Subcutaneous preadipocyte (primary cell): ENCODE measurements around the genes ACSM2B, THUMPD1 and ACSM3.

- CAGE, long polyA plus RNA = no peak
These were observed 38.9 kb downstream of the IQCK start for GRCh38 chr16:19756932-19757372.

- CAGE, long polyA plus RNA = no peak
These were observed 444 bp downstream of the GPRC5B start for GRCh38 chr16:19884206-19884602.

DNA sequence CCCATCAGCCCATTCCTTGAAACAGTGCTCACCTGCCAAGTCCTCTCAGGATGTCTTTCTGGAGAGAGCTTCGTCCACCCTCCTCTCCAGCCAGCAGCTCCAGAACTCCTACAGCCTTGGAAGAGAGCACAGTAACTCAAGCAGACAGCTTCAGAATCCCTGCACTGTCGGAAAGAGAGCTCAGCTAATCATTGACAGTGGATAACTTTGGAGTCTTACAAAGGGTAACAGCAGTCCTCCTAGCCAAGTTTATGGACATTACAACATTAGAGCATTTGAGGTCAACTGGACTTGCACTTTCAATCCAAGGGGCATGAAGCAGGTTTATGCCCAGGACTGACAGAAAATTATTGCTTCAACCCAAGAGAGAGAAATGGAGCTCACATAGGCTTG, at the start of gene ACSM2B:
TSS of gene ACSM2B (minus strand) at position 193 of the 393 bp plus-strand sequence.
- CAGE, long polyA plus RNA = no peak

DNA sequence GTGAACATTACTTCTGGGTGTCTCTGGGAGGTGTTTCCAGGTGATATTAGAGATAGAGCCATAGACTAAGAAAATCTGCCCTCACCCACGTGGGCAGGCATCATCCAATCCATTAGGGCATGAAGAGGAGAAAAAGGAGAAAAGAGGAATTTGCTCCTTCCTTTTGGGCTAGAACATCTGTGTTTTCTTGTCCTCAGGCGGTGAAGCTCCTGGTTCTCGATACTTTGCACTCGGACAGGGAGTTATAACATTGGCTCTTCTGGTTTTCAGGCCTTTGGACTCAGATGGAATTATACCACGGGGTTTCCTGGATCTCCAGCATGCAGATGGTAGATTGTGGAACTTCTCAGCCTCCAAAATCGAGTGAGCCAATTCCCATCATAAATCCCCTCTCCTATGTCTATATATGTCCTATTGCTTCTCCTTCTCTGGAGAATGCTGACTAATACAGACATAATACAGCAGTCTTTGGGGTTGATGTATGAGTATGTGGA, 9.9 kb upstream of the ACSM2B start:
- CAGE, long polyA plus RNA = no peak

DNA sequence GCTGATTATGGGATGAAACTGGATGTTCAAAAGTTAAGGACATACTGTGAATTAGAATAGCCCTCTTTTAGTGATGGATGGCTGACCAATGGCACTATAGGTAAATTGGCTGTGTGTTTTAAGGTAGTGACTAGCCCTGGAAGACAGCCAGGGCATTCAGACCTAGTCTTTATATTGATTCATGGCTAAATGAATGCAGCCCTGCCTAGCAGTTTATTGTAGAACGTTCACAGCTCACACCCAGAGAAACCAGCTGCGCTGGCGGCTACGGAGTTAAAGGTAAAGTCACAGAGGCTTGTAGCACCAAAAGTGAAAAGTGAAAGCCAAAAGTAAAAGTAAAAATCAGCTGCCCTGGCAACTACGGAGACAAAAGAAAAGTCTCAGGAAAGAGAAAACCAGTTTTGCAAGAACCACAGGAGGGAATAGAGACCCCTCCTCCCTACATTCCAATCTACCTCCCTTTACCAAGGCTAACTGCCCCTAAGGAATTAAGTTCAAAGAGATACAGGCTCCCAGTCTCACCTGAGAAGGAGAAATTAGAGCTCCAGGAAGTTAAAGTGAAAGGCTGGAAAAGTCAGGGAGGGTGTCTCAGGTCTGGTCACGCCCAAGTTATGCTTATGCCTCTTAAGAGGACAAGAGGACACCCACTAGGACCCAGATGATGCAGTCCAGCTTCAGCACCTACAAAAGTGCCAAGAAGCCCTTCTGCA, 21.7 kb downstream of the ACSM1 start:
- CAGE, long polyA plus RNA = no peak

GRCh38 chr16:20741158-20742372, at the start of gene THUMPD1:
TSS of gene THUMPD1 (minus strand) at chr16:20741818.
- CAGE, long polyA plus RNA = no peak

GRCh38 chr16:20763379-20764596, at the start of gene ACSM3:
TSS of gene ACSM3 (plus strand) at chr16:20764014.
- CAGE, long polyA plus RNA = no peak

DNA sequence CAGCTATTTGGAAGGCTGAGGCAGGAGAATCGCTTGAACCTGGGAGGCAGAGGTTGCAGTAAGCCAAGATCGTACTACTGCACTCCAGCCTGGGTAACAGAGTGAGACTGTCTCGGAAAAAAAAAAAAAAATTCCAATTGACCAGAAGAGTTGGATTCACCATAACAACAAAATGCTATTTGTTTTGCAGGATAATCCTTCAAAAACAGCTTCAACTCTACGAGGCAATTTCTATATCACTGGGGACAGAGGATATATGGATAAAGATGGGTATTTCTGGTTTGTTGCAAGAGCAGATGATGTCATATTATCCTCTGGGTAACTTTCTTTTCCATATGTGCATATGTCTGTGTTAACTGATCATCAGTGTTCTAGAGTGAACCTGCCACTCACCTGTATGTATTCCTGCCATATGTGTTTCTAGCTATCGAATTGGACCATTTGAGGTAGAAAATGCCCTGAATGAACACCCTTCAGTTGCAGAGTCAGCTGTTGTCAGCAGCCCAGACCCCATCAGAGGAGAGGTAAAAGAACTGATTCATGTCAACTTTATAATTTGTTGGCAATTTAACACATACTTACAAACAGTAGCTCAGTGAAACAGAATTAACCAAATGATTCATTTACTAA, 14.3 kb downstream of the ERI2 start:
- CAGE, long polyA plus RNA = no peak

- CAGE, long polyA plus RNA = no peak
These were observed 45.2 kb downstream of the REXO5 start for GRCh38 chr16:20851322-20852067.

GRCh38 chr16:20918714-20919271, 18.2 kb downstream of the LYRM1 start:
- CAGE, long polyA plus RNA = no peak

DNA sequence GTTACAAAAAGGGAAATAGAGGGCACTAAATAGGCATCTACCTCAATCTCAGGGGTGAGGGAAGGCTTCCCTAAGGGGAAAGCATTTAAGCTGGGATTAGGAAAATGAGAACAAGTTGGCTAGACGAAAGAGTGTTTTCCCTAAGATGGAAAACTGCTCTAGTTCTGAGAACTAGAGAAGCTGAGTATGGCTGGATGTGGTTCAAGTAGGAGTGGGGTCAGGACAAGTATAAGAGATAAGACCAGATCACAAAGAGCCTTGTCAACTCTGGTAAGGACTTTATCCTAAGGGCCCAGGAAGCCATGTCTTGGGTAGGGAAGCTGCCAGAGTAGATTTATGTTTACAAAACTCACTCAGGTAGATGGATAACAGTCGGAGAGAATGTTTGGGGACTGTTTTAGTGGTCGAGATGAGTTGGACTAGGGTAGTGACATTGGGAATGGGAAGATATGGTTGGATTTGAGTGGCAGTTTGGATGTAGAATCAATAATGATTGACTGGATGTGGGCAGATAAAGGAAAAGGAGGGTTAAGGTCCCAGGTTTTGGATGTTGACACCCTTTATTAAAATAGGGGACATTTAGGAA, 1.8 kb downstream of the ANKS4B start:
- CAGE, long polyA plus RNA = no peak

GRCh38 chr16:21260893-21261498, 17.1 kb downstream of the CRYM start:
- CAGE, long polyA plus RNA = no peak

GRCh38 chr16:21600422-21600863, 1.1 kb downstream of the METTL9 start:
- CAGE, long polyA plus RNA = no peak

- CAGE, long polyA plus RNA = no peak
These were observed 33.1 kb downstream of the MOSMO start for GRCh38 chr16:22040755-22041666.

- CAGE, long polyA plus RNA = no peak
These were observed 13.4 kb upstream of the EEF2K start for GRCh38 chr16:22192727-22193103.

DNA sequence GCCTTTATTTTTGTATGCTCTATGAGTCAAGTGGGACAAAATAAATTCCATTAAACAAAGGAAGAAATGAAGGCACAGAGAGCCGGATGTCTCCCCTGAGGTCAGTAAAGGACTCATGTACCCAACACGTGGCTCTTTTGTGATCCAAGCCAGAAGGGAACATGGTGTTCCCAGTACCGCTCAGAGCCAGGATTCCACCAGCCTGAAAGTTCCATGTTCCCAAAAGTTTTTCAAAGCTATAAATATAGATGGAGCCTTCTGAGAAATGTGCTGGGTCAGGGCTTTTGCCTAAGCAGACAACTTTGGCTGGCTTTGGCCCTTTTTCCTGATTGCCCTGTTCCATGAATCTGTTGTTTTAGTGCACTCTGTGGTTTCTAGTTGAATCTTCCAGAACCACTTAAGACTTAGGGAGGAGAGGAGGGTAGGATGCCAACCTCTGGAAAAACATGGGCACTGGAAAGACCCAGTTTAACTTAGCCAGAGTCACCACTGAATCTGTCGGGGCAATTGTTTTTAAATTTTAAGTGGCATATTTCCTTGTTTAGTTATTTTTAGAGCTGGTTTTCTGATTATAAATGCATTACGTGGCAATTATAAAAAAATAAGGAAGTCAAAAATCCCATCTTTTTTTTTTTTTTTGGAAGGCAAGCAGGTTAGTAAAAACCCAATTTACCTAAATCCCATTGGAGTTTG, 128.4 kb upstream of the HS3ST2 start:
- CAGE, long polyA plus RNA = no peak

- CAGE, long polyA plus RNA = no peak
These were observed 45.0 kb downstream of the USP31 start for GRCh38 chr16:23104364-23104565.

GRCh38 chr16:23105399-23105817, 43.8 kb downstream of the USP31 start:
- CAGE, long polyA plus RNA = no peak

- CAGE, long polyA plus RNA = no peak
These were observed 8.4 kb downstream of the USP31 start for GRCh38 chr16:23140742-23141396.

GRCh38 chr16:23456445-23456736, 3.4 kb upstream of the COG7 start:
- CAGE, long polyA plus RNA = no peak